Foreskin fibroblast (primary cell): ENCODE measurements around the genes XAF1, CLEC10A, CLDN7, SLC2A4 and ACAP1.

DNA sequence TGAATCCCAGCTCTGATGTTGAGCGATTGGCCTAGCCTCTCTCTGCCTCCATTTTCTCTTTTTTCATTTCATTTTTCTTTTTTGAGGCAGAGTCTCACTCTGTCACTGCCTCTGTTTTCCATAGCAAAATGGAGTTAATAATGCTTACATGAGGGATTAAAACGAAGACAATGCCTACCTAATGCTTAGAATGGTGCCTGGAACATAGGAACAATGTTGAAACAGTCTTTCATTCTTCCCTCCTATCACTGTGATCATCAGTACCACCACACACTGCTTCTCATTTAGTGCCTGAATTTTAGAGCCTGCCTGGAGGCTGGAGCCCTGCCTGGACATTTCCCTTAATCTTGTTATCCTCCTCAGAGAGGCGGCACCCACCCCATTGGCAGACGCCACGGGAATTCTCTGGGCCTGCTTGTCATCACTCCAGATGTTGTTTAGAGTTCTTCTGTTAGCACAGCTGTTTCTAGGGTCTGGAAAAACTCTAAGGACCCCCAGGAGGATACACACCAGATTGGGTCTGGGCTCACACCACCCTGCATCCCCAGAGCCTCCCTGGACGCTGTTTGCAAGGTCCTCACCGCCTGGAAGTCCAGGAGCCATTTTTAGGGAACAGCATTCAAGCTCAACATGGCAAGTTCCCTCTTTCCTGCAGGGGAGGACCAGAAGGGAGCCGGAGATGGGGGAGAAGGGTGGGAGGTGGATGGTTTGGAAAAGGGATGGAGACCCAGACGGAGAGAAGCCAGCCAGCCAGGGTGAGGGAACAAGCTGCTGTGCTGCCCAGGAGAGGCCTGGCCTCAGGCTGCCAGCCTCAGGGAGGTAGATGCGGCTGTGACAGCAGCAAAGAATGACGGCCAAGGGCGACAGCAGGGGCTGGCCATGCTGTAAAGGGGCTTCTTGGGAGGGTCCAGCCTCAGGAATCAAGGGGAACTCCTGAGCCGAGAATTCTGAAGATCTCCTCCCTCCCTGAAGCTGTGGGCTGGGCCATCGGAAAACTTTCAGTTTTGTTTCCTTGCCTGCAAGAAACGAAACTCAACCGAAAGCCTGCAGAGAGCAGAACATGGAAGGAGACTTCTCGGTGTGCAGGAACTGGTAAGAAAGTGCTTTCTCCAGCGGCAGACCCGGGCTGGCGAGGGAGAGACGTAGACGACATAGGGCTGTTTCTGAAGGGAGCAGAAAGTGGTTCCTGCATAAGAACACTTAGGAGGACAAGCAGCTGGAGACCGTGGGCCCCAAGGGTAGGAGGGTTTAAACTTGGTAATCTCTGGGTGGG, at the start of gene XAF1:
Gene XAF1 (plus strand): TSS at position 1,028 of the 1,273 bp plus-strand sequence.
- RRBS: no CpG with 5 or more reads among the region's 23 CpGs

- RRBS: no CpG with 5 or more reads among the region's 12 CpGs
These were observed 755 bp upstream of the SLC16A13 start for GRCh38 chr17:7034839-7035681.

- RRBS: no CpG with 5 or more reads among the region's 7 CpGs
These were observed 15.0 kb upstream of the SLC16A11 start for GRCh38 chr17:7058783-7059410.

- RRBS: no CpG with 5 or more reads among the region's 7 CpGs
These were observed at the start of gene CLEC10A for GRCh38 chr17:7079998-7080581. TSS of gene CLEC10A (minus strand) at chr17:7080251.

DNA sequence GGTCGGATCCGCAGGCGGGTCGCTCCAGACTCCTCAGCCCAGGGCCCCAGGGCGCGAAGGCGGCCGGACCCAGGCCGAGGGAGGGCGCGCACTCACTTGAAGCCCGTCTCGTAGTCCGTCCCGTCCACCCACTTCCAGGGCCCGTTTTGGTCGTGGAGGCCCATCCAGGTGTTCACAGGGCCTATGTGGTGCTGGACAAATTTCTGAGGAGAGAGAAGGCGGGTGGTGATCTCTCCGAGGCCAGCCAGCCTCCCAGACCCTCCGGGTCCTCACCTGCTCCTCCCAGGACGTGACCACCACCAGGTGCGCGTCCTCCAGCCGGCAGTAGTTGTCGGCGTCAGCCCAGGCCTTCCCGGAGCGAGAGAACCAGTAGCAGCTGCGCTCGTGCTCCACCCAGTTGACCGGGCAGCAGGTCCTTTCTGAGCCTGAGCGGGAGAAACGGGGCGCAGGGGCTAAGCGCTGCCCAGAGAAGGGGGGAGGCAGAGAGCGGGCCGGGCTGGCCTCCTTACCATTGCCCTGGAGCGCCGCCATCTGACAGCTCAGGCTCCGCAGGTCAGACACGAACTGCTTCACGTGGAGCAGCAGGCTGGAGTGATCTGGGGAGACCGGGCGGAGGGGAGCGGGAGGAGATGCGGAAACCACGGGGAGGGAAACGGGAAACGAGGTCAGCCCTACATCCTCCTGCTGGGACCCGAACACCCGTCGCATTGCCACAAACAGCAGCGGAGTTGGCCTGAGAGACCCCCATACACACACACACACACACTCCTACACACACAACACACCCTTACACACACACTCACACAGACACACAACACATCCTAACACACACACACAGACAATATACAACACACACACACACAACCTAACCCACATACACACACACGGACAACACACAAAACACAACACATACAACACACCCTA, 5.0 kb downstream of the ASGR1 start:
- RRBS: 38% methylated on average over 15 of the region's 54 CpGs

- RRBS: 5% methylated on average over 3 of the region's 48 CpGs
These were observed 766 bp downstream of the ACADVL start for GRCh38 chr17:7220089-7221318.

DNA sequence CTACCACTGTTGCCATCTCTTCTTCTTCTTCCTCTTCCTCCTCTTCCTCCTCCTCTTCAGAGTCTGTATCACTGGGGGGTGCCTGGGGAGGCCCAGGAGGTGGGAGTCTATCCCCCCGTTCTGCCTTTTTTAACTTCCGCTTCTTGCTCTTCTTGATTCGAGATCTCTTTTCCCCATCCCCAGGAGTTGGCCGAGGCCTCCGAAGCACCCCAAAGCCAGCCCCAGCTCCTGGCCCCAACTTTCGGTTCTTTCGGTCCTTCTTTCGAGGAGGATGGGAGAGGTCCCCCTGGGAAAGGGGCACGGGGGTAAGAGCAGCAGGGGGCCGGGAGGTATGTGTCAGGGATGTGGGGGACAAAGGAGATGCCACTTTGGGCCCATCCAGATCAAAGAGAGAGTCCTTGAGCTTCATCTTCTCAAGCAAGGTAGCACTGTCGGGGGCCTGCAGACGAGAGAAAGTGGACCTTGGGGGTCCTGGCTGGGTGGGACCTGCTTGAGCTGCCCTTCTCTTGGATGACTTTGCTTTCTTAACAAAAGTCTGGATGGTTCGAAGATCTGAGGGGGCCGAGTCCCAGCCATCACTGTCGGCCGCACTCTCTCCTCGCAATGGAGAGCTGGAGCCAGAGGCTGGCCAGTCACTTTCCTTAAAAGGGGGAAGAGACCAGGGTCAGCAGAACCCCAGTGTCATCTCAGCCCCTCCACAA, 2.0 kb upstream of the DVL2 start:
- RRBS: no CpG with 5 or more reads among the region's 17 CpGs

DNA sequence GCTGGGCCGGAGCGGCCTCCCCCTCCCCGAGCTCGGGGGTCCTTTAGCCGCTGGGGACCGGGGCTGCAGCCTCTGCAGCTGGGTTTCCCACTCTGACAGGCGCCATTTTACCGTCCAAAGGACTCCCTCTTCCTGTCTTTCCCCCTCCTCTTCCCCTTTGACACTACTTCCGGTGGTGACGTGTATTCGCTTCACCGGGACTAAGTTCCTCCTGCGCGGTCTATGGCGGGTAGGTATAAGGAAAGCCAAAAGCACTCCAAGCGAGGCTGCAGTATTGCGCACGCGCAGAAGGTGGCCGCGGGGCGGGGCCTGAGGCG, 203 bp upstream of the ELP5 start:
- RRBS: under 1% methylated on average over 7 of the region's 23 CpGs

- RRBS: 7% methylated on average over 37 of the region's 67 CpGs
These were observed at the start of gene CLDN7 for GRCh38 chr17:7262074-7262939. TSS of gene CLDN7 (minus strand) at chr17:7262478.

DNA sequence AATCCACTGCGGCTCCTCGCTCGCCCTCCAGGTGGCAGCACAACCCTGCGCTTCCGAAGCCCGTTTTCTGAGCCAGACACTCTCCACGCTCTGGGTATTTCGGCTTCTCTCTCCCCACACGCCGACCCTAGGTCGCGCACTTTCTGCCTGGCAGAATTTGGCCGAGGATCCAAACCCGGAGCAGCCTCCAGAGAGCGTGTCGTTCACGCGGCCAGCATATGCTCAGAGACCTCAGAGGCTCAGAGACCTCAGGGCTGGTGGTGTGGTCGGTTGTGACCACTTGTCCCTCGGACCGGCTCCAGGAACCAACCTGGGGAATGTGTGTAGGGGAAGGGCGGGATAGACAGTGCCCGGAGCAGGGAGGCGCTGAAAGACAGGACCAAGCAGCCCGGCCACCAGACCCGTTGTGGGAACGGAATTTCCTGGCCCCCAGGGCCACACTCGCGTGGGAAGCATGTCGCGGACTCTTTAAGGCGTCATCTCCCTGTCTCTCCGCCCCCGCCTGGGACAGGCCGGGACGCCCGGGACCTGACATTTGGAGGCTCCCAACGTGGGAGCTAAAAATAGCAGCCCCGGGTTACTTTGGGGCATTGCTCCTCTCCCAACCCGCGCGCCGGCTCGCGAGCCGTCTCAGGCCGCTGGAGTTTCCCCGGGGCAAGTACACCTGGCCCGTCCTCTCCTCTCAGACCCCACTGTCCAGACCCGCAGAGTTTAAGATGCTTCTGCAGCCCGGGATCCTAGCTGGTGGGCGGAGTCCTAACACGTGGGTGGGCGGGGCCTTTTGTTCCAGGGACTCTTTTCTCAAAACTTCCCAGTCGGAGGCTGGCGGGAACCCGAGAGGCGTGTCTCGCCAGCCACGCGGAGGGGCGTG, 586 bp upstream of the SLC2A4 start:
- RRBS: 1% methylated on average over 15 of the region's 62 CpGs

- RRBS: 6% methylated on average over 24 of the region's 75 CpGs
These were observed at the start of gene SLC2A4 for GRCh38 chr17:7281568-7282646. TSS of gene SLC2A4 (plus strand) at chr17:7281718.

- RRBS: no CpG with 5 or more reads among the region's 8 CpGs
These were observed 1.3 kb downstream of the SLC2A4 start for GRCh38 chr17:7282647-7283414.

- RRBS: 31% methylated on average over 5 of the region's 13 CpGs
These were observed at the start of gene ACAP1 for GRCh38 chr17:7336314-7336853. TSS of gene ACAP1 (plus strand) at chr17:7336529.

DNA sequence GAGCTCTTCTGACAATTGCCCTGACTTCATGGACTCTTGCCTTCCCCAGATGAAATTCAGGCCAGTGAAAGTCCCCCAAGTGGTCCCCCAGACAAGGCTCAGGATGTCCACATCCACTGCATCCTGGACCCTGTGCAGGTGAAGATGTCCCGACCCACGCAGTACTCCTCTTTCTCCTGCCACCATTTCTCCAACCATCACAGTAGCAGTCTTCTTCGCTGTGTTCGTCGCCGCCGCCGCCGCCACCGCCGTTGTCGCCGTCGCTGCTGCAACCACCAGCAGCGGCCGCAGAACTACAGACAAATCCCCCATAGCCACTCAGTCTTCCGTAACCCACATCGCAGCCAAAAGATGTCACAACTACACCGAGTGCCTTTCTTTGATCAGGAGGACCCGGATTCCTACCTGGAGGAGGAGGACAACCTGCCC, 737 bp downstream of the SPEM2 start:
- RRBS: no CpG with 5 or more reads among the region's 20 CpGs

DNA sequence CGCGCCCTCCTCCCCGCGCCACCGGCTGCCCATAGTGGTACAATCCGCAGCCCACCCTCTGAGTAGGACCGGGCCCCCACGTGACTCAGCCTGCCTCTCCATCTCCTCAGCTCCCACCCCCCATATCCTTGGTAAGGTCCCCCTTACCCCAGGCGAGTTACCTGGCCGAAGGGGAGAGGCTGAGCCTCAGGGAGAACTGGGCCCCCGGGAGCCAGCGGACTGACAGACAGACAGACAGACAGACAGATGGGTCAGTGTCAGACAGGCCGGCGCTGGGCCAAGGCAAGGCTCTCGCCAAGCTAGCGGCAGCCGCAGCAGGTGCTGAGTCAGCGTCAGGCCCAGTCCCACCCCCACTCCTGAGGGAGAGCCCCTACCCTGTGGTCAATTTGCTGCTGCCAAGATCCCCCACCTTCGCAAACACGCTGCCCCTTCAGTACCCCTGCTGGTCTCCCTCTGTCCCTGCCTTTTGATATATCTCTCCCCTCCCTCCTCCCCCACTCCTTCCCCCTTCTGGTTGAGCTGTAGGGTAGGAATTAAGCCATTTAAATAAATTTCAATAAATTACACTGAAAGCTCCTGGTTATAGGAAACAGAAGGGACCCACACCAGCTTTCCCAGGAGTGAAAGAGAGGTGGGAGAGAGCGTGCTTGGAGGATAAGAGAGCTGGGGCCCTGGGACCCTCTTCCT, 1.5 kb downstream of the FGF11 start:
- RRBS: 4% methylated on average over 5 of the region's 21 CpGs

GRCh38 chr17:7486554-7487048, 5.4 kb downstream of the SLC35G6 start:
- RRBS: no CpG with 5 or more reads among the region's 4 CpGs

DNA sequence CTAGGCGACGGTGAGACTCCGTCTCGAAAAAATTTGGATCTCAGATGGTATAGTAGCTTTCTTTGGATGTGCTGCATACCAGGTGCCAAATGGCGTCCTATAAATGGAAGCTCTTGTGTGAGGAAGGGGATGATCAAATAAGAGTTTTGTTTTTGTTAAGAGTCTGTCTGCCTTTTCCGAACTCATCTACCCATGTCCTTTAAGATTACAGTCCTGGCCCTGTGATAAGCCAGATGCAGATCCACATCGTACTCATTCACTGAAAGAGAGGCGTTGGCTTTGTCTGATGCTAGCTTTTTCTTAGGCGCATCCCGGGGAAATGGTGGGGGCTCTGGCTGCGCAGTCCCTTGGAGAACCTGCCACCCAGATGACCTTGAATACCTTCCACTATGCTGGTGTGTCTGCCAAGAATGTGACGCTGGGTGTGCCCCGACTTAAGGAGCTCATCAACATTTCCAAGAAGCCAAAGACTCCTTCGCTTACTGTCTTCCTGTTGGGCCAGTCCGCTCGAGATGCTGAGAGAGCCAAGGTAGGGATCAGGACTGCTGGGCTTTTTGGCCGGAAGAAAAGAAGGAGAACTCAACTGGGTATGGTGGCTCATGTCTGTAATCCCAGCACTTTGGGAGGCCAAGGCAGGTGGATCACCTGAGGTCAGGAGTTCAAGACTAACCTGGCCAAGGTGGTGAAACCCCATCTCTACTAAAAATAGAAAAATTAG, 26.9 kb downstream of the SLC35G6 start:
- RRBS: no CpG with 5 or more reads among the region's 17 CpGs

DNA sequence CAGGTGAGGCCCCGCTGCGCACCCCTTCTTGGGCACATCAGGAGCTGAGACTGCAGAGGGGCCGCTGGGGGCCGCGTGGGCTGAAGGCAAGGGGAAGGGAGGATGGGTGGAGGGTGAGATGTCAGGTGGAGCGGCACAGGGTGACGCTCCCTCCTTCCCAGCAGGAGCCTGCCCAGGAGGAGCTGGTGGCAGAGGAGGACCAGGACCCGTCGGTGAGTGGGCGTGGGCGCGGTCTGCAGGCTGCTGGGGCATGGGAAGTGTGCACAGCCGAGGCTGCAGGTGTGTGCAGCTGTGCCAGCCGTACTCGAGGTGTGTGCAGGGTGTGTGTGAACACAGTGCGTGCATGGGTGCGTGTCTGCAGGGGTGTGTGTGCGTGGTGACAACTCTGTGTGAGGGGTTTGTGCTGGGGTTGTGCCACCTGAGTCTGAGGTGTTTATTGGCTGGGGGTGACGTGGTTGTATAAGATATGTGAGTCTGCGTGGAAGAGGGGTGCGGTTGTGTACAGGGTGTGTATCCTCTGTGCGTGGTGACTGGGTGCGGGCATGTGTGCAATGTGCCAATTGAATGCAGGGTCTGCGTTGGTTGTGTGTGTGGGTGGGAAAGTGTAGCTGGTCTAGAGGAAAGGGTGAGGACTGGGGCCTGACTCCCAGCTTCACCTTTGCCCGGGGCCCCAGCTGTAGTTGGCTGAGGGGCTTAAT, 601 bp downstream of the TNFSF12 start:
- RRBS: no CpG with 5 or more reads among the region's 25 CpGs

DNA sequence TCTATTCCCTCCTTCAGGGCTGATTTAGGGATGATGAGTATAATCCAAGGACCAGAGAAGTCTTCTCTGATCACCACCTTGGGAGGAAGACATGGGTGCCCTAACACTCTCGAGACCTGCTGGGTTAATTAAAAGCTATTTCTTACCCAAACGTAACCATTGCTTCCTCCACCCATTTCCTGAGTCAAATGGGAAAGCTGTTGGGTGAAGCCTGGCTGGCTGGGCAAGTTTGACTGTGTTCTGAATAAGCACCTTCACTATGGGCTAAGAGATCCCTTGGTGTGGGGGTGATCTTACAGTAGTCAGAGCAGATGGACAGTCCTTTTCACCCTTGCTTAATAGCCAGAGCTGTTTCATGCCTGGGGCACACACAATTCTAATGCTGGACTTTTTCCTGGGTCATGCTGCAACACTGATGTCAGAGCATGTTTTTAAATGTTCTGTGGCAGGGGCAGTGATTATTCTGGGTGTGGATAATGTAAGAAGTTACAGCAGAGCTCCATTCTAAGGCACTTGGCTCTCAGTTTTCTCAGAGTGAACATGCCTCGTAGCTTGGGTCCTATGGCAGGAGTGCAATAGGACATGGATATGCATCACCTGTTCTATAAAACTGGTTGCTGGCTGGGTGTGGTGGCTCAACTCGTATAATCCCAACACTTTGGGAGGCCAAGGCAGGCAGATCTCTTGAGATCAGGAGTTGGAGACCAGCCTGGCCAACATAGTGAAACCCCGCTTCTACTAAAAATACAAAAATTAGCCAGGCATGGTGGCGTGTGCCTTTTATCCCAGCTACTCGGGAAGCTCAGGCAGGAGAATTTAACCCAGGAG, 2.9 kb downstream of the EIF4A1 start:
- RRBS: no CpG with 5 or more reads among the region's 7 CpGs

GRCh38 chr17:7585639-7586229, 2.1 kb downstream of the MPDU1 start:
- RRBS: no CpG with 5 or more reads among the region's 5 CpGs